SK-N-SH (cell line): Measurements from ENCODE around the genes SPG21, CLPX, PARP16, HACD3 and DENND4A.

DNA sequence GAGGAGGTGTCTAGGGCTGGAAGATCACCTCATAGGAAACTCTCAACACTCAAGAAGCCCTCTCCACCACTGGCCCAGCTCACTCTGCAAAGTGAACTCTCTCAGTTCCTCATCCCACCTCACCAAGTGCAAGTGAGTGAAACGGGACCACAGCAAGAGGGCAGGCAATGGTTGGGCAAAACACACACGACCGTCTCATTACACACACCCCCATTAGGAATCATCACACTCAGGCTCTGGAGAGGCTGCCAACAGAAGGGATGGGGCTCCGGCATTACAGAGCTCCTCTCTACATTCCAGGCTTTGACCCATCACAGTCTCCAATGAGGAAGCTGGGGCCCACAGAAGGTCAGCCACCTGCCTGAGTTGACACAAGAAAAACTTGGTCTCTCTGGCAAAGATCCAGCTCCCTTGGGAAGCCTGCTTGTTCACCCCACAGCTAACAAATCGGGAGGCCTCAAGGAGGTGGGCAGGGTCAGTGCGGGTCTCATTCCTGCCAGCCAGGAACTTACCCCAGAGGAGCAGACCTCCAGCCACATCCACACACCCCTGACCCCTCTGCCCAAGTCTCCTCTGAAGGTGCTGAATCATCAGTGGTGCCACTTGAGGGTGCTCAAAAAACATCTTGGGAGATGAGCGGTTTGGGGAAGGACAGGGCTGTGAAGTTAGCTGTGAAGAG is 1.5 kb downstream of the DAPK2 start:
- RRBS, result no CpG with 5 or more reads among the region's 7 CpGs
CAGE:
- cytosol, long polyA plus RNA, result no peak
- long polyA plus RNA, result no peak
- nucleus, long polyA plus RNA, result no peak

GRCh38 chr15:64158698-64159248 is 4.0 kb downstream of the PPIB start:
- RRBS, result 87% methylated on average over 1 of the region's 8 CpGs
CAGE:
- cytosol, long polyA plus RNA, result no peak
- long polyA plus RNA, result no peak
- nucleus, long polyA plus RNA, result no peak

DNA sequence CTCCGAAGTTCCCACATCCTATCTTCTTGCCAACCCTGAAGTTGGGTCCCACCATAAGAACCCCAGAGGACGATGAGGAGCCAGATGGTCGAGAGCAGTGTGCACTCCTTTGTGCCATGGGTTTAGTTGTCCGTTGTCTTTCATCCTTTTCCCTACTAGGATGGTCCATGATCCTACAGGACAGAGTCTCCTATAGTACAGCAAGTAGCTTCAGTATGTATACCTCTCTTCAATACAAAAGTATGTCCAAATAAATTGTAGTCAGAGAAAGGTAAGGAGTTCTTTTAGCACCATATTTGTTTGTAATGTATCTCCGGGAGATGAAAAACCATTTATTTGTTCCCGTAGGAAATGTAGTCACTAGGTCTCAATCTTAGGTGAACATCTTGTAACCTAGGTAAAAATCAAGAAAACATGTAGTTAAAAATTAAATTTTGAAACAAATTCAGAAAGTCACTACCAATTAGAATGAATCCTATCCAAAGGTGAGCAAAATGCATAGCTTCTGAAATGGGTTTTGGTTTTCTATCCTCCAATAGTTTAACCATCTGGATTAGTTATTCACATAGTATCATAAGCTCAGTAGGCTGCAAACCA is 55.5 kb downstream of the CSNK1G1 start:
- RRBS, result no CpG with 5 or more reads among the region's 6 CpGs
CAGE:
- cytosol, long polyA plus RNA, result no peak
- long polyA plus RNA, result no peak
- nucleus, long polyA plus RNA, result no peak

GRCh38 chr15:64596988-64597914 is 136.9 kb downstream of the ZNF609 start:
- RRBS, result no CpG with 5 or more reads among the region's 3 CpGs
CAGE:
- cytosol, long polyA plus RNA, result no peak
- long polyA plus RNA, result no peak
- nucleus, long polyA plus RNA, result no peak

DNA sequence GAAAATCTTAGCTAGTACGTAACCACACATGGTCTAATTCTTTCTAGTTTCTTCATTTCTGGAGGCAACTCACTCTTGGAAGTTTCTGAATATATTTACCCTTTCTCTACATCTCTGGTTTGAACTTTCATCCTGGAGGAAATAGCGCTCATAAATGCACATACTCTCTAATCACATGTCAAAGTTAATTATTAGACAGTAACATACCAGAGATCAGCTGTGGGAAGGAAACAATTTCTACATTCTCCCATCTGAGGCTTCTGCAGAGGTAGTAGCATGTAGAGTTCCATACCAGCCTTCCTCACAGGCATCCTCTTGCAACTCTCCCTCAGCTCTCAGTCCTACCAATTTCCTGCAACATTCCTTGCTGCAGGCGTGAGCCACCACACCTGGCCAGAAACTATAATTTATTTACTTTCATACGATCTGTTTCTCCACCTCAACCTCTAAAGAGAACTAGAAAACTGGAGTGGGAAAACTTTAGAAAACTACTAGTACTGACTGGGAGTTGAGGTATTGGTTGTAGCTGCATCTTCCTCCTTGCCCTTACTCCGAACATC is 132.4 kb downstream of the RBPMS2 start:
- RRBS, result no CpG with 5 or more reads among the region's 5 CpGs
CAGE:
- cytosol, long polyA plus RNA, result no peak
- long polyA plus RNA, result no peak
- nucleus, long polyA plus RNA, result no peak

- RRBS, result no CpG with 5 or more reads among the region's 10 CpGs
CAGE:
- cytosol, long polyA plus RNA, result no peak
- long polyA plus RNA, result no peak
- nucleus, long polyA plus RNA, result no peak
Observed at GRCh38 chr15:64717378-64717974, 57.9 kb downstream of the RBPMS2 start.

- RRBS, result 2% methylated on average over 24 of the region's 69 CpGs
CAGE:
- cytosol, long polyA plus RNA, result no peak
- long polyA plus RNA, result no peak
- nucleus, long polyA plus RNA, result no peak
Observed at GRCh38 chr15:64774567-64775157, 727 bp downstream of the RBPMS2 start.

DNA sequence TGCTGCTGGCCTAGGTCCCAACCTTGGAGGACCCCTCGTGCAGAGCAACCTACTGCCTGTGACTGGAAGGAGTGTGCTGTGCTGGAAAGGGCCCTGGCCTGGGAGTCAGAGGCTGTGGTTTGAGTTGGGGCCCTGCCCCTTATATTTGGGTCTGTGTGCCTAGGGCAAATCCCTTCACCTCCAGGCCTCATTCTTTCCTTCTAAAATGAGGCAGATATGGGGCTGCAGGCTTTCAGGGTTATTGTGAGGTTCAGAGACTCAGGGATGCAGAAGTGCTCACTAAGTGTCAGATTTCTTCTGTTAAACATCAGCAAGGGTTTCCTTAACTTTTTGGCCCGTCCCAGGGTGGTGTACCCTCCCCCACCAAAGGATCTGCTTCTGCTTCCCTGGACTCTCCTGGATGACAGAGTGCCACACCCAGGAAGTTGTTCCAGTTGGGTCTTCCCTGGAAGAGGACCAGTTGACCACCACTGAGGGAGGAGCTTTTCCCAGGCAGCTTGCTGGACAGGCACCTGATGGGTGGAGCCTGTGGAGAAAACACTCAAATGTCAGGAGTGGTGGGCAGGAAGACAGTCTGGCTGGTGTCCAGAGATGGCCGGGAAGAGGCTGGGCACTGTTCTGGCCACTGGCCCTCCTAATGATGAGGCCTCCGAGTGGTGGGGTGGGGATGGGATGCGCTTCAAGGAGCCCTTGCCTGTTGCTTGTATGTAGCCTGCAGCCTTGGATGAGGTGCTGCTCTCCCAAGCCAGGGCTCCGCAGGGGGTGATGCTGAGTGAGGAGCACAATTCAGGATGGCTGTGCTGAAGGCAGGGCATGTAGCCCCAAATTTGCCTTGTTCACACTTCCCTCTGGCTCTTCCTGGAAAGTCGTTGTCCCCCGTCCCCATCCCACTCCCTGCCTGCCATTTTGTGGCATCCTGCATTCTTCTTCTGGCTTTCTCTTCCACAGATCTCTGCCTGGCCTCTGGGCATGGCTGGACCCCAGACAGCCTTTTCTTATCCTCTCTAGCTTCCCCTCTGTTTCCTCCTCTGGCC is 12.2 kb downstream of the PLEKHO2 start:
- RRBS, result no CpG with 5 or more reads among the region's 8 CpGs
CAGE:
- cytosol, long polyA plus RNA, result no peak
- long polyA plus RNA, result no peak
- nucleus, long polyA plus RNA, result no peak

DNA sequence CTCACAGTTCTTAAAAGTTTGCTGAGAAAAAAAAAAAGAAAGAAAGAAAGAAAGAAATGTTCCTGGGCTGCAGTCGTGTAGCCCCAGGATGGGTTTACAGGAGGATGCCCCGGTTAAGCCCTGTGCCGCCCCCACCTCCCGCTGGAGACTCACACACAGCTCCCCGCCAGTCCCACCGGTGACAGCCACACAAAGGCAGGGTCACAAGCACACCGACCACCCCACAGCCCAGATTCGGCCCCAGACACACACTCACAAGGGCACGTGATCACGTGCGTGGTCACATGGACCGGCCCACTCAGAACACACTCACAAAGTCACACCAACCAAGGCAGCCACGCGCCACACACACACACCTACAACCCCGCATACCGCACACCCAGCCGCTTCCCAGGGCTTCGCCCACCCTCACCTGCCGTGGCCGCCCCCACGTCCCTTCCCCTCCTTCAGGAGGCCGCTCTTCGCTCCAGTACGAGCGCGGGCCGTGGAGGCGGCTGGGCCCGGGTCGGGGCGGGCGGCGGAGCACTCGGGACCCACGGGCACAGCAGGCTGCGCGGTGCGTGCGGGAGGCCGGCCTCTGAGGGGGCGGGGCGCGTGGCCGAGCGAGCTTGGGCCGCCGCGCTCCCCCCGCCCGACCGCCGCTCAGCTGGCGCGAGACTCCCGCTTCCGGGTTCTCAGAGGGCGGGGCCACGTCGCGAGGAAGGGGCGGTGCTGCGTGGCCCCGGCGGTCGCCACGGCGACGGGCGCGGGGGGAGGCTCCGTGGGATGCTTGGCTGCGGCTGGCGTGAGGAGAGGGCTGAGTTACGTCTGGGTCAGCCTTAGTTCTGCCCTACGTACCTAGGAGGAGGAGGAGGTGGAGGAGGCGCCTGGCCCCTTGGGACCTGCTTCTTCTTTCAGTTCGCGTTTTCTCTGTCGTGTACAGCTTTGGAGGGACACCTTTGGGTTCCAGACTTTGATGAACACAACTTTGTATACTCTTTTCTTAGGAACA is at the start of gene SPG21:
Gene SPG21 (minus strand): TSS at position 662 of the 991 bp plus-strand sequence.
- RRBS, result 1% methylated on average over 38 of the region's 79 CpGs
CAGE:
- cytosol, long polyA plus RNA, result start-site peak on the minus strand centred at position 533 of the sequence, 29 bp wide, 25 and 38 reads in 2 replicates
- long polyA plus RNA, result no peak
- nucleus, long polyA plus RNA, result no peak

- RRBS, result no CpG with 5 or more reads among the region's 3 CpGs
CAGE:
- cytosol, long polyA plus RNA, result no peak
- long polyA plus RNA, result no peak
- nucleus, long polyA plus RNA, result no peak
Observed at GRCh38 chr15:65043045-65043293, 2.2 kb upstream of the SLC51B start.

DNA sequence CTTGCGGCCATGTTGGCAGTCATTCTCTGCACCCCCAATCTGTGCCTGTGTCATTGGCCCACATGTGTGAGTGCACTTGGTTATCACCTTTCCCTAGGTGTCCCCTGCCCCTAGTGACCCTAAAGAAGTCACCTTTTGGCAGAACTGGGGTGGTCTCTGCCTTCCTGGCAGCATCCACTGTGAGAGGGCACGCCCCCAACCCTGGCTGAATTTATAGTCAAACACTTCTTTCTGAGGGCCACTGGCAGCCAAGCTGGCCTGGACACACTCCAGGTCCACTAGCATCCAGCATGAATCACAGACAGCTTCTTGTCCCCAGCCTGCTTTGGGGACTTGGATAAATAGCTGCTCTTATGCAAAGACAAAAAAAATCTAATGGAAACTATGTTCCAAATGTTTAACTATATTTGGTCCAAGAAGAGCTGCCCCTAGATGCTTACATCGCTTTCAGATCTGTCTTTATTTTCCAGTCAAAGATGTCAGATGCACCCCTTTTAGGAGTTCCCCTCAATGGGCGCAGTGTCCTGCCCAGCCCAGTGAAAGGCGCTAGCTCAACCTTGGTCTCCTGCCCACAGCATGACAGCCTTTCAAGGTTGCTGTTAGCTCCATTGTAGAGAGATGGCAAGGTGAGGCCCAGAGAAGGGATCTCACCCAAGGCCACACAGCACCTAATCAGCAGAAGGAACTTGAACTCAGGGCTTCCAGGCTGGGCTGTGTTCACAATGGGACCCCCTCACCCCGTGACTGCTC is 7.0 kb downstream of the RASL12 start:
- RRBS, result no CpG with 5 or more reads among the region's 6 CpGs
CAGE:
- cytosol, long polyA plus RNA, result no peak
- long polyA plus RNA, result no peak
- nucleus, long polyA plus RNA, result no peak

- RRBS, result 2% methylated on average over 26 of the region's 75 CpGs
CAGE:
- cytosol, long polyA plus RNA, result no peak
- long polyA plus RNA, result no peak
- nucleus, long polyA plus RNA, result no peak
Observed at GRCh38 chr15:65184819-65185862, at the start of gene CLPX. CLPX (minus strand) TSS chr15:65185342.

- RRBS, result 2% methylated on average over 31 of the region's 90 CpGs
CAGE:
- cytosol, long polyA plus RNA, result no peak
- long polyA plus RNA, result no peak
- nucleus, long polyA plus RNA, result no peak
Observed at GRCh38 chr15:65285826-65287000, at the start of gene PARP16. PARP16 (minus strand) TSS chr15:65286883.

DNA sequence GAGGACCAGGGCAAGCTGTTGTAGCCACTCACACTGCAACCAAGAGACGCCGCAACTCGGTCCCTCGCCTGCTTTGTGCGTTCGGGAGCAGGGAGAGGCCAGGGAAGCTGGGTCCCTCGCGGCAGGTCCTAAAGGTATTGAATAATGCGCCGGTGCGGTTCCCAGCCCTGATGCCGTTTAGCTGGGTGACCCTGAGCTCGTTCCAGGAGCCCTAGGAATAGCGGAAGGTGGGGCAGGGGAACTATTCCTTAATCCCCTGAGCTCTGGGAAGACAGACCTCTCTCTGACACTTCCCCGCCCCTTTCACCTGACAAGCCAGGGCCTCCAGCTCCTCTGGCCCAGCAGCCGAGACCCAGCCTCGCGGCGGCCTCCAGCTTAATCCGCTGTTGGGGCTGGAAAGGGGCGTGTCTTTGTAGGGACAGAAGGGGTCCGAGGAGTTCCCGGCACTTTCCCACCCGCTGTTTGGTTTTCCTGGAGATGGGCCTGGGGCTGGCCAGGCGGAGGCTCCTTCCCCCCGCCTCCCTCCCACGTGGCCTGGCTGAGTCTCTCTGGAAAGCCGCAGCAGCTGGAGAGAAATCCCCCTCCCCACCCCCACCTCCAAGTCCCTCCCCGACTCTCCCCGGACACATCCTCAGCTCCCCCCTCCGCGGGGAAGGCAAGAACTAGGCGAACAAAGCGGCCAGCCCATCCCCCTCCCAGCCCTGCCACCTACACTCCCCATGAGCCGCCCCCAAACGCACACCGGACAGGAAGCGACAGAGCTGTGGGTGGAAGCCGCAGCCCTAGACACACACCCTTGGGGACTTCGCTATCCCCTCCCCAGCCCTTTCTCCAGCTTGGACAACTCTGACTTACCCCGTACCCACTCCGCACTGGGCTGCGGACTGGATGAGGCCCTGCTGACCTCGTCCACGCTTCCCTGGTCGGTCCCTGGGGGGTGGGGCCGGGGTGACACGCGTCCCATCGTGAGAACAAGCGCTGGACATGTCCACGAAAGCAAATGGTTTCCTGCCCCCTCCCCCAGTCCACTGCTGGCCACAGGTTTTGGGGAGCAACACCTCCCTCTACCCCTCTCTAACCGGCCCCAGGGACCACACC is 1.3 kb downstream of the IGDCC4 start:
- RRBS, result 14% methylated on average over 3 of the region's 53 CpGs
CAGE:
- cytosol, long polyA plus RNA, result no peak
- long polyA plus RNA, result no peak
- nucleus, long polyA plus RNA, result no peak

GRCh38 chr15:65530279-65530952 is at the start of gene HACD3:
HACD3 (plus strand) TSS chr15:65530463.
- RRBS, result 2% methylated on average over 38 of the region's 79 CpGs
CAGE:
- cytosol, long polyA plus RNA, result start-site peak on the plus strand at chr15:65530453-65530529, 1,255 and 1,002 reads in 2 replicates
- long polyA plus RNA, result start-site peak on the plus strand at chr15:65530469-65530528, 1,362 and 1,082 reads in 2 replicates
- nucleus, long polyA plus RNA, result start-site peak on the plus strand at chr15:65530455-65530529, 893 and 867 reads in 2 replicates

- RRBS, result no CpG with 5 or more reads among the region's 9 CpGs
CAGE:
- cytosol, long polyA plus RNA, result no peak
- long polyA plus RNA, result no peak
- nucleus, long polyA plus RNA, result no peak
Observed at GRCh38 chr15:65624534-65625310, 3.0 kb downstream of the SLC24A1 start.

GRCh38 chr15:65650318-65651142 is 28.8 kb downstream of the SLC24A1 start:
- RRBS, result no CpG with 5 or more reads among the region's 12 CpGs
CAGE:
- cytosol, long polyA plus RNA, result no peak
- long polyA plus RNA, result no peak
- nucleus, long polyA plus RNA, result no peak

DNA sequence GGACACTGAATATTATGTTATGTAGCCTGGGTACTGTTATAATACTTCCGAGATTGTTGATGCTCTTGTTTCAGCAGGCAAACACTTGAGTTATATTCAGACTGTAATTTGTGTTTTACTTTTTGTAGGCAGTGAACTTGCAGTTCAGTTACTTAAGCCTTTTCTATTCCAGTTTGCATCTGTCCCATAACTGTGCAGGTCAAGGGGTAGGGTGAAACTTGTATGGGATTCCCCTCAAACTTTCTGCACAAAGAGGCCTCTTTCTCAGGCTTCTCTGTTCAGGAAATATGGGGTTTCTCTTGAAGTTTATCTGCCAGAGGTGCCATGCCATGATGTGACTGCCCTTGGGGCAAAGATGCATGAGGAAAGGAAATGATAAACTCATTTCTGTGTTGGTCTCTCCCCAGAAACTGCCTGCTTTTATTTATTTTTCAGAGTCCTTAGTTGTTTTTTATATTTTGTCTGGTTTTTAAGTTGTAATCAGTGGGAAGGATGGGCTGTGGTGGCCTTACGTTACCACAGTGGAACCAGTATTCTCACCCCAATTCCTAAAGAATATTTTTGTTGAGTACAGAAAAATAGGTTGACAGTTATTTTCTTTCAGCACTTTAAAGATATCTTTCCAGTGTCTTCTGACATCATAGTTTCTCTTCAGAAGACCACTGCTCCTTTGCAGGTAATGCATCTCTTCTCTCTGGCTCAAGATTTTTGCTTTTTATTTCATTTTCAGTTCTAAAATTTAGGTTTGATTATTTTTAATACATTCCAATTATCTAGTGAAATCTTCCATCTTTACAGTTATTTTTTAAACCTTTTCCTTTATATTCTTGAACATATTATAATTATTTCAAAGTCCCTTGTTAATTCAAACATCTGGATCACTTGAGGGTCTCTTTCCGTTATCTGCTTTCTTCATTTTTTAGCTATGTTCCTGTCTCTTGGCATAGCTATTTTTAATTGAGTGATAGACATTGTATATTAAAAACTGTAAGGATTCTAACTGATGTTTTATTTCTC is 67.0 kb downstream of the SLC24A1 start:
- RRBS, result no CpG with 5 or more reads among the region's 3 CpGs
CAGE:
- cytosol, long polyA plus RNA, result no peak
- long polyA plus RNA, result no peak
- nucleus, long polyA plus RNA, result no peak

DNA sequence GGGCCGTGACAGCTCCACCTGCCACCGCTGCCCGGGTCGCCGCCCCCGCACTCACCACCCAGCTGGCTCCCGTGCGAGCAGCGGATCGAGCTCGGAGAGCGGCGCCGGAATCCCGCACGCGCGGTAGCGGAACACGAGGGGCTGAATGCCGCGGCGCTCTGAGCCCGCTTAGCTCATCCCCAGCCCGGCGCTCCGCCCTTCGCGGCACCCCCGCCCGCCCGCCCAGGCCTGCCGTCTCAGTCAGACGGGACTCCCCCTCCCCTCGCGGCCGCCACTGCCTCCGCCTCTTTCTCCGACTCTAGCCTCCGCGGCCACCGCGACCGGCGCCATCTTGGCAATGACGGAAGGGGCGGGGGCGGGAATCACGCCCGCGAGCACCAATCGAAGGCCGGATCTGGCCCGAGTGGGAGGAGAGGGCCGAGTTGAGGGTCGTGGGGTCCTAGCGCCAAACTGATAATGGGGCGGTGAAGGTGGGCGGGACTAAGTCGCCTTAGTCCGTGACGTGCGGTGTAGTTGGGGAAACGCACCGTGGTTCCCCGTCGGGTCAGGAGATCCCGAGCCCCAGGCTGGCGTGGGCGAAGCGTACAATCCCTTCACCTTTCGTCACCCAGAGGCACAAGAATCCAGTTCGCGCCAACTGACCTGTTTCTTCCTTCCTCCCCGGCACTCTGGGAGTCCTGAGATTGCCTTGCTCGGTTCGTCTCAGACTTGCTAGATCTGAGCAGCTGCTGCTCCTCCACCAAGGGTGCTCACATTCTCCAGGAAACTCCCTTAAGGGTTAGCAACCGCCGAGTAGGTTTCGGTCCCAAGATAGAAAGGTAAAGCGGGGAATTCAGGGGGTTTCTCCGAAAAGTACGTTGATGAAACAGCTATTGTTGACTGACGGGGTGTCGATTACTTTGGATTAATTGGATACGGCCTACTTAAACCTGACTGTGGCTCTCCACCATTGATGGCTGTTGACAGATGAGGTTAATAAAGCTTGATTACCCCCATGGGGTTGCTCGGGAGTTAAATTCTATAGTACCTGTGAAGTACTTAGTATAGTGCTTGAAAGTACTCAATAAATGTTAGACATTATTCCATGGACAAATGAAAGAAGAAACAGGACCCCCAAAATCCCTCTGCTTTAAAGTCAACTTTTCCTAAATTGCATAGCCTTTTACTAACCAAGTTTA is at the start of gene DENND4A:
Gene DENND4A (minus strand): TSS at position 339 of the 1,178 bp plus-strand sequence.
- RRBS, result 1% methylated on average over 31 of the region's 87 CpGs
CAGE:
- cytosol, long polyA plus RNA, result no peak
- long polyA plus RNA, result no peak
- nucleus, long polyA plus RNA, result start-site peak on the minus strand centred at position 180 of the sequence, 66 bp wide, 22 and 30 reads in 2 replicates

DNA sequence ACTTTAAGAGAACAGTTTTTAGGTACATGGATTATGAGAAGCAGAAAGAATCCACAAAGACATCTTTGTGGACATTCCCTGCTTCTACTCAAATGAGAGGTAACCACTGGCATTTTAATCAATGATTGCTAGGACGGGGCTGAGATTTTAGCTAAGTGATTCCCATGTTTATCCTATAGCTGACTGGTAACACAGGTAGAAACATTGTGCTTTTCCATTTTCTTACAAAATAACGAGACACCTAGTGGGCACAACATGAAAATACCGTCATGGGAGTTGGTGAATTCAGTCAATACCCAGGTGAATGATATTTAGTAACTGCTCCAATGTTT is 37.0 kb upstream of the DENND4A start:
- RRBS, result no CpG with 5 or more reads among the region's 3 CpGs
CAGE:
- cytosol, long polyA plus RNA, result no peak
- long polyA plus RNA, result no peak
- nucleus, long polyA plus RNA, result no peak